Hair follicular keratinocyte (primary cell): ENCODE measurements around a stretch of chr22.

DNA sequence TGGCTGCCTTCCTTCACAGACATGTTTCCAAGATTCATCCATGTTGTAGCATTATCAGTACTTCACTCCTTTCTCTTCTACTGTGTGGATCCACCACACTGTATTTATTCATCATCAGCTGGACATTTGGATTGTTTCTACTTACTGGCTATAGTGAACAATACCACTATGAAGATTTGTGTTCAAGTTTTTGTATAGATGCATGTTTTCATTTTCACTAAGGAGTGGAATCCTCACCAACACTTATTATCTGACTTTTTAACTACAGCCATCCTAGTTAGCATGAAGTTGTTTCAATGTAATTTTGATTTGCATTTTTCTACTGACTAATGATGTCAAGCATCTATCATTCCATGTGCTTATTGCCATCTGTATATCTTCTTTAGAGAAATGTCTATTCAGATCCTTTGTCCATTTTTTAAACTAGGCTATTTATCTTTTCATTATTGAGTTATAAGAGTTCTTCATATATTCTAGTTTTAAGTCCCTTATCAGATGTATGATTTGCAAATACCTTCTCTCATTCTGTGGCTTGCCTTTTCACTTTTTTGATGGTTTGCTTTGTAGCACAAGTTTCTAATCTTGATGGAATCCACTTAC is 64.3 kb downstream of the MAPK1 start:
- RAMPAGE, long total RNA: no peak

DNA sequence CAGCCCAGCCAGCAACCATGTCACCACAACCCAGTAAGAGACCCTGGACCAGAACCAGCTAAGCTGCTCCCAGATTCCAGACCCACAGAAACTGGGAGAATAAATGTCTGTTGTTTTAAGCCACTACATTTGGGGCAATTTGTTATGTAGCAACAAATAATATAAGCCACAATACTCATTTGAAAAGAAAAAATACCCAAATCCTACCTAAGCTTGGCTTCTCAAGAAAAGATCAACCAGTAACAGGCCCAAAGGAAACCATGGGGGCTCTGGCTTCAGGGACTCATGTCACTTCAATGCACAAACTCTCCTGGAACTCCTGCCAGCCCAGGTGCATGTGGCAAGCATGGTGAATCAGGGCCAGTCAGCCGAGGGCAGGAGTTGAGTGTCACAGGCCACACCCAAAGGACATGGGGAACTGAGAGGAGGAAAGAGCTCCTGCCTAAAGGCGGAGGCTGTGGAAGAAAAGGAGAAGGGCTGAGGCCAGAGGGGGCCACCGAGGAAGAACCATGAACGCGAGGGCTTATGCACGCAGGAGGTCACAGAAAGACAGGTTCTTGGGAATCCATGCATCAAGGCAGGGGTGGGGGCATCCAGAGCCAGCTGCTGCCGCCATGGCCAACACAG is 15.8 kb downstream of the PPM1F start:
- RAMPAGE, long total RNA: no peak

DNA sequence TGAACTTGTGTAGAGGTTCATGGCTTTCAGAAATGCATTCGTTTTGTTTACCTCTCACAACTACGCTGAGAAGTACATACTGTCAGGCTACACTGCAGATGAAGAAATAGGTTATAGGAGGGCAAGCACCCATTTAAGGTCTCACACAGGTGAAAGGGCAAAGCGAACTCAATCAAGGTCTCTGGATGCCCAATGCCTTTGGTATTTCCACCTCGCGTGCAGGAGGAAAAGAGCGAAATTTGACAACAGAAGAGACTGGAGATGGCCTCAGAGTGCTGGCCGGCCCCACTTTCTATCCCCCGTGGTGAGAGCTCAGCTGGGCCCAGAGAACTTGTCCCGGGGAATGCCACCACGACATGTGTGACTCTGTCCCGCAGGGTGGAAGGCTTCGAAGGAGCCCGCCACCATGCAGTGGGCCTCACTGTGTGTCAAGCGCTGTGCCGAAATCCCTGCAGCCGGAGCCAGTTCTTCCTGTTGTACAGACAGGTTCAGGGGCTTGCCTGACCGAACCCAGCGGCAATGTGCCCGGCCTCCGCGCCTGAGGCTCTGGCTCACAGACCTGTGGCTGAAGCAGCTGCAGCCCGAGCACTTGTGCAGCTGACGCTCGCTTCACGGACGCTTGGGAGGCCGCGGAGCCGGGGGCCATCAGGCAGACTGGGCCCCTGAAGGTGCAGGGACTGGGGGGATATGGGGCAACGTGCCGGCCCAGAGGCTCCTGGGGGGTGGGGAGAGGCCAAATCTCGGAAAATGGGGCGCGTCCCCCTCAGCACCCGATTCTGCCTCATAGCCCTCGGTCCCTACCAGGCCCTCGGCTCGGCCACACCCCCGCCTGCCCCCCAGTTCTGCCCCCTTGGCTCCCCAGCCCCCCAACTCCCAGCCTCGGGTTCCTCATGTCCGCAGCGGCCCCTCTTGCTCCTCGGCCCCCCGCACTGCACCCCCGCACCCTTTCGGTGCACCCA is 691 bp downstream of the PPM1F start:
- RAMPAGE, long total RNA: no peak

GRCh38 chr22:22181334-22181725 is 63.3 kb upstream of the VPREB1 start:
- RAMPAGE, long total RNA: no peak

- RAMPAGE, long total RNA: no peak
Measured at GRCh38 chr22:22375541-22376199, 131.1 kb downstream of the VPREB1 start.

GRCh38 chr22:22380246-22381318 is 128.0 kb downstream of the ZNF280B start:
- RAMPAGE, long total RNA: no peak

GRCh38 chr22:22424292-22424769 is 84.2 kb downstream of the ZNF280B start:
- RAMPAGE, long total RNA: no peak

DNA sequence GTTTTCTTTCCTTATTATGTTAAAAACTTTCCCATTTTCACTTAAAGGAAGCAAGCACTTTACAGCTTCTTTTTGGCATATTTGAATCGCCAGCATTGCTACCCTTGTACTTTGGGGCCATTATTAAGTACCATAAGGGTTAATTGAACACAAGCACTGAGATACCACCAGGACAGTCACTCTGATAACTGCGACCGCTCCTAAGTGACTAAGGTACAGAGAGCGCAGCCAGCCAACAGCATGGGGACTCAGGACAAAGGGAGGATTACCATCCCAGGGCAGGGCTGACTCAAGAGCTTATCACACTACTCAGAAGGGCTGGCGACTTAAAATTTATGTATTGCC is 559 bp downstream of the ZNF280A start:
- RAMPAGE, long total RNA: no peak

- RAMPAGE, long total RNA: no peak
Measured at GRCh38 chr22:22712167-22712551, 67.7 kb downstream of the GGTLC2 start.

DNA sequence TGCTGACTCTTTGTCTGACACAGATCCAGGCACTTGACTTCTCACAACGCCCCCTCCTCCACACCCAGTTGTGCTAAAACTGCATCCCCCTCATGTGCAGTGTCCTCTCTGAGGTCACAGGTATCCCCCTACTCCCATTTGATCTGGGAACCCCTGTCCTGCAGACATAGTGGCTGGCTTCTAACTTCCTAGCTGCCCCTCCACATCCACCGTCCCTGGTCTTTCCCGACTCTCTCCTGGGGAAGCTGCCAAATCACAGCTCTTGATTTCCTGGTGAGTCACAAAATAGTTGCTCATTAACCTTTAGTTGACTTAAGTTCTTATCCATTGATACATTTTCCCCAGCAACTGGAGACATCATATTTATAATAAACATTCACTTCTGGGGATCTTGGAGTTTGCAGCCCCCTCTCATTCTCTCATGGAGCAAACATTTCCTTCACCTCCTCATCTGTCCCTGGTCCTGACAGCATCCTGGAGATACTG is 109.6 kb downstream of the GGTLC2 start:
- RAMPAGE, long total RNA: no peak

DNA sequence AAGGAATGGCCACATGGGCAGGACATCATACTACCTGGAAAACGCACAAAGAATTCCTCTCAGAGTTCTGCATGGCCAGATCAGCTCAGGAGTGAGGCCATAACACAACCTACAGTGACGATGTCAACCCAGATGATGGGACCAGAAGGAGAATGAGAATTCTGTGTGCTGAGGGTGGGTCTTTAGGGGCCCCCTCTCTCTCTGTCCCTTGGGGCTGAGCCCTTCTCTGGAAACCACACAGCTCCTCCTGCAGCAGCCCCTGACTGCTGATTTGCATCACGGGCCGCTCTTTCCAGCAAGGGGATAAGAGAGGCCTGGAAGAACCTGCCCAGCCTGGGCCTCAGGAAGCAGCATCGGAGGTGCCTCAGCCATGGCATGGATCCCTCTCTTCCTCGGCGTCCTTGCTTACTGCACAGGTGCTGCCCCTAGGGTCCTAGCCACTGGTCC is 7.2 kb upstream of the IGLL5 start:
- RAMPAGE, long total RNA: no peak

DNA sequence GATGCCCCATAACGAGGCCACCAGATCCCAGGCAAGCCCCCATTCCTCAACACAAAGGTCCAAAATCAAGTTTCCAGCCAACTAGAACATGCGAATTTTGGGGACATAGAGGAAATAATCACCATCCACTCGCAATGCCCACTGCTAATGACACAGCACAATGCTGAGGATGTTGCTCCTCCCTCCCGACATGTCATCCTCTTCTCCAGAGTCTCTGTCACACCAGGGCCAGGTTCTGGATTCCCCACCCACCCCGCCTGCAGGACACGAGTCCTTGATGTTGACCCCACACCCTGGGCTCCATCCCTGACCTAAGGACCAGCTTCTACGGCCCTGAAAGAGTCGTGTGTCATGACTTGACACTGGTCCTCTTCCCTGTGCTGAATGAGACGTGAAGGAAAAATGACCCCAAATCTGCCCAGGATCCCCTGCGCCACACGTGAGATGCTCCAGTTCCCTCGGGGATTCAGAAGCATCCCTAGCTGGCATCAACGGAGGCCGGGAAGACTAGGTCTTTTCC is 41.7 kb downstream of the IGLL5 start:
- RAMPAGE, long total RNA: no peak

- RAMPAGE, long total RNA: no peak
Measured at GRCh38 chr22:22975263-22975592, 87.6 kb downstream of the IGLL5 start.

GRCh38 chr22:23067789-23068049 is 2.6 kb upstream of the GNAZ start:
- RAMPAGE, long total RNA: no peak

DNA sequence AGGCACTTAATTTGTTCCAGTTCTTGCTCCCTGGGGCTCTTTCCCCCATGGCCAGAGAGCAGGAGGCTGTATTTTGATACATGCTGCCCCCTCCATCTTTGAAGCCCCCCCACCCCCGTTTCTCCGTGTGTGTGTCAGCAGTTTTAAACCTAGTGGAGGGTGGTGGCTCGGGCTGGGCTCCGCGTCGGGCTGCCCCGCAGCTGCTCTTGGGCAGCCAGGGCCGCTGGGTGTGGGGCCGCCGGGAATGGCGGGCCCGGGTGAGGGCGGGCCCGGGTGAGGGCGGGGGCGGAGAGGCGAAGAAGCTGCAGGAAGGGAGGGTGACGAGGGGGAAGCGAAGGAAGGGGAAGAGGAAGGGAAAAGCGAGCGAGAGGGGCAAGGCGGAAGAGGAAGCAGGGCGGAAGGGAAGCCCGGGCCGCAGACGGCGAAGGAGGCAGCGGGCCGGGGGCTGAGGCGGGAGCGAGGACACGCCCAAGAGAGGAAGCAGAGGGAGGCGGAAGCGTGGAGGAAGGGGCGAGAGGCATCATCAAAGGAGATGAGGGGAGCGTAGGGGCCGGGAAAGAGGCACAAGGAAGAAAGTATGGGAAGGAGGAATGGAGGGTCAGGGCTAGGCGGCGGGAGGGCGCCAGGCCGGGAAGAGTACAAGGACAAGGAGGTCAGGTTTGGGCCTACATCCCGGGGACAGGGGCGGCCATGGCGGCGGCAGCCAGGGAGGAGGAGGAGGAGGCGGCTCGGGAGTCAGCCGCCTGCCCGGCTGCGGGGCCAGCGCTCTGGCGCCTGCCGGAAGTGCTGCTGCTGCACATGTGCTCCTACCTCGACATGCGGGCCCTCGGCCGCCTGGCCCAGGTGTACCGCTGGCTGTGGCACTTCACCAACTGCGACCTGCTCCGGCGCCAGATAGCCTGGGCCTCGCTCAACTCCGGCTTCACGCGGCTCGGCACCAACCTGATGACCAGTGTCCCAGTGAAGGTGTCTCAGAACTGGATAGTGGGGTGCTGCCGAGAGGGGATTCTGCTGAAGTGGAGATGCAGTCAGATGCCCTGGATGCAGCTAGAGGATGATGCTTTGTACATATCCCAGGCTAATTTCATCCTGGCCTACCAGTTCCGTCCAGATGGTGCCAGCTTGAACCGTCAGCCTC is 82.5 kb downstream of the BCR start:
- RAMPAGE, long total RNA: no peak

- RAMPAGE, long total RNA: no peak
Measured at GRCh38 chr22:23285618-23286074, 105.3 kb downstream of the BCR start.

- RAMPAGE, long total RNA: no peak
Measured at GRCh38 chr22:23289755-23290625, 109.7 kb downstream of the BCR start.

- RAMPAGE, long total RNA: no peak
Measured at GRCh38 chr22:23431350-23431753, 148.7 kb downstream of the IGLL1 start.

GRCh38 chr22:23538677-23539064 is 41.4 kb downstream of the IGLL1 start:
- RAMPAGE, long total RNA: no peak

GRCh38 chr22:23773621-23774103 is 1.0 kb downstream of the MMP11 start:
- RAMPAGE, long total RNA: no peak